Astrocyte (in vitro differentiated cells and primary cell): ENCODE measurements around the gene WDR72.

DNA sequence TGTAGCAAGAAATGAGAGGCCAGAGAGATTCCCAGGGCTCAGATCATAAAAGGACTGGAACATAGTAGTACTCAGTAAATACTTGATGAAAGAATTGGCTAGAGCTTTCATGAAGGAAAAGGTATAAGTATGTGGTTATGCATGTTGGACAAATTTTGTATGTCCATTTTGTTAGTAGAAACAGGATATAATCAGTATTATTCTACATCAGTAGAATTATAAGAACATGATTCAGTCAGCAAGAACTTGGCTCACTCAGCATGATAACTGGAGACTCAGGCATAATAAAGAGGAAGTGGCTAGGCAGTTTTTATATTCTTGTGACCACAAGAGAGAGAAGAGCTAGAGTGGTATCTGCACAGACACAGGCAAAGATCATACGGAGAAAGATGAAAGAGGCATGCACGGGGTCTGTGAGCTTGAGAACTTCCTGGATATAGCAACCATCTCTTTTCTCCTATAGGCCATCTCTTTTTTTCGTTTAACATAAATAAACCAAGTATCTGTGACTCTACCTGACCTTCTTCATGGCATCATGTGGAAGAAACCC lies 46.8 kb downstream of the MYO5A start:
- PRO-cap = no peak
- RRBS, 2 experiments = no CpG with 5 or more reads among the region's 3 CpGs

DNA sequence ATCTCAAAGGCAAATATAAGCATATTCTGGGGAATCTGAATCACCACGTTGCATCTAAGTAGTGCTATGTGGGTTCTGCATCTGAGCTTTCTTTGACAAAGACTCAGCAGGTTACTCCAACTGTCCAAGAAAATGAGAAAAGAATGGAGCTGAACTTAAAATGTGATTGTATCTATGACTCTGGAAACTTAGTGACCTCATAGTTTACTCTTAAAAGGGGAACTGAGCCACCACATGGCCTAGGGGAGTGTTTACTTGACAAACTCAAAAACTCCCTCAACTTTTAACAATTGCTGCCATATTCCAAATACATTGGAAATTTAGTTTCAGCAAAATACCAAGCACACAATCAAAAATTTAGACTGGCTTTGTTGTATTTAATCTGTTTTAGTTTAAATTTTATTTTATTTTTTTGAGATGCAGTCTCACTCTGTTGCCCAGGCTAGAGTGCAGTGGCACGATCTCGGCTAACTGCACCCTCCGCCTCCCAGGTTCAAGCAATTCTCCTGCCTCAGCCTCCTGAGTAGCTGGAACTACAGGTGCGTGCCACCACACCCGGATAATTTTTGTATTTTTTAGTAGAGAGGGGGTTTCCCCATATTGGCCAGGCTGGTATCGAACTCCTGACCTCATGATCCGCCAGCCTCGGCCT lies 3.2 kb downstream of the ARPP19 start:
- PRO-cap = no peak
- RRBS, 2 experiments = no CpG with 5 or more reads among the region's 9 CpGs

DNA sequence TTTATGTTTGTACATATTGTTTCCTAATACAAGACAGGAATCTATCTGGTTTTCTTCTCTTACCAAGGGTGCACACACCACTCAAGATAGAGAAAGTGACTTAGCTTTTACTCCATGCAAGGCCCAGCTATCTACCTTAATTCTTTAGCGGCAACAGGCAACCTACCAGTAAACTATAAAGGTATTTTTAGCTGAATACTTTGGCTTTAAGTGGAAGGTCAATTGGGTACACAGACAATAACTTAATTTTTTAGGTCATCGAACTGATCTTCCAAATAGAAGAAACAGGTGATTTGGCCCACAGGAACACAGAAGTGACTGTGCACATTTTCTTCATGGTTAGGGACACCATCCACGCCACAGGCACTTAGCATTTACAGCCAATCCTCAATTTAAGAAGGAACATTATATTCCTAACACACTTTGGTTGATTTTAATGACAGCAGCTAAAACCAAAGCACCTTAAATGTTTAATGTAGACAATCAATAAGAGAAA lies 2.0 kb downstream of the ARPP19 start:
- PRO-cap = no peak
- RRBS, 2 experiments = no CpG with 5 or more reads among the region's 3 CpGs

GRCh38 chr15:52567285-52567598 lies 1.6 kb downstream of the ARPP19 start:
- PRO-cap = no peak
- RRBS, 2 experiments = no CpG with 5 or more reads among the region's 2 CpGs

- PRO-cap = no peak
- RRBS, 2 experiments = no CpG with 5 or more reads among the region's 4 CpGs
Observed at GRCh38 chr15:52637336-52638144, 41.6 kb downstream of the ATOSA start.

GRCh38 chr15:53115036-53115429 lies 324.9 kb upstream of the ONECUT1 start:
- PRO-cap = no peak
- RRBS, 2 experiments = no CpG with 5 or more reads among the region's 4 CpGs

- PRO-cap = no peak
- RRBS, 2 experiments = no CpG with 5 or more reads among the region's 36 CpGs
Observed at GRCh38 chr15:53540498-53541458, 218.7 kb downstream of the WDR72 start.

DNA sequence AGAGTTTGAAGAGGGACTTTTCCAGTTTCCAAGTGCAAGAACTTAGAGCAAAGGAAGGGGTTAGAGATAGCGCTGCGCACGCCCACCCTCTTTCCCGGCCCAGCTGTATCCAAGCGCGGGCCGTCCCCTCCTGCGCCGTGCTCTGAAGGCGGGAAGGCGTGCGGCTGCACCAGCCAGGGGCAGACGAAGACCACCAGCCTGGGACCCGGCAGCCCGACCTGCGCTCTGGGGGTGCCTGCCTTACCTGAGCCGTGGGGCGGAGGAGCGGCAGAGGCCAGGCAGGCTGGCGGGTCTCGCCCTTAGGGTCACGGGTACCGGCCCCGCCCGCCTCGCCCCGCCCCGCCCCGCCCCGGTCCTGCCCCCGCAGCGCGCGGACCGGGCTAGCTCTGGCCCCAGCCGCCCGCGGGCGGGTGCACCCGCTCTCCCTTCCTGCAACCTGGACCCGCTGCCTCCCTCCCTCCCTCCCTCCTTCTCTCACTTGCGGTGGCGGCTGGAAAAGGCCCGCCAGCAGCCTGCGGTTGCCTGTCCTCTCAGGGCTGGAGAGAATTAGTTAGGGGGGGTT lies at the start of gene WDR72:
WDR72 (minus strand) TSS at position 275 of the 562 bp plus-strand sequence.
- PRO-cap = no peak
- RRBS, 2 experiments = under 1% methylated on average over 12 of the region's 45 CpGs; no CpG with 5 or more reads in 1 of the 2 experiments

GRCh38 chr15:53976773-53977217 lies 1.4 kb upstream of the UNC13C start:
- PRO-cap = no peak
- RRBS, 2 experiments = no CpG with 5 or more reads among the region's 6 CpGs

- PRO-cap = no peak
- RRBS, 2 experiments = no CpG with 5 or more reads among the region's 3 CpGs
Observed at GRCh38 chr15:54820727-54821065, 376.0 kb downstream of the RSL24D1 start.

- PRO-cap = no peak
- RRBS, 2 experiments = no CpG with 5 or more reads among the region's 3 CpGs
Observed at GRCh38 chr15:55254928-55255414, 34.6 kb downstream of the RAB27A start.

- PRO-cap = unidirectional peak, minus-strand start at chr15:55280226
- RRBS, 2 experiments = no CpG with 5 or more reads among the region's 6 CpGs
Observed at GRCh38 chr15:55279537-55280694, 9.7 kb downstream of the RAB27A start.

GRCh38 chr15:56093738-56094832 lies 100.7 kb upstream of the NEDD4 start:
- PRO-cap = no peak
- RRBS, 2 experiments = 100% methylated on average over 2 of the region's 17 CpGs; no CpG with 5 or more reads in 1 of the 2 experiments

GRCh38 chr15:56094833-56095683 lies 101.6 kb upstream of the NEDD4 start:
- PRO-cap = no peak
- RRBS, 2 experiments = no CpG with 5 or more reads among the region's 2 CpGs

GRCh38 chr15:56132849-56133630 lies 110.6 kb downstream of the RFX7 start:
- PRO-cap = no peak
- RRBS, 2 experiments = no CpG with 5 or more reads among the region's 1 CpG

DNA sequence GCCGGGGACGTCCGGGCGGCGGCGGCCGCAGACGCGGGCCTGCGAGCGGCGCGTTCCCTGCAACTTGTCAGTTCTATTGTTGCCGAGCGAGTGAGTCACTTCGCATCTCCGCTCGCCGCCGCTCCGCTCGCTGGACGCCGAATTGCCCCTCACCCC lies 810 bp downstream of the TCF12 start:
- PRO-cap = bidirectional peak, plus-strand start at position 70 of the sequence, minus-strand start at position 92 of the sequence
- RRBS, 2 experiments = 7% methylated on average over 1 of the region's 24 CpGs; no CpG with 5 or more reads in 1 of the 2 experiments

DNA sequence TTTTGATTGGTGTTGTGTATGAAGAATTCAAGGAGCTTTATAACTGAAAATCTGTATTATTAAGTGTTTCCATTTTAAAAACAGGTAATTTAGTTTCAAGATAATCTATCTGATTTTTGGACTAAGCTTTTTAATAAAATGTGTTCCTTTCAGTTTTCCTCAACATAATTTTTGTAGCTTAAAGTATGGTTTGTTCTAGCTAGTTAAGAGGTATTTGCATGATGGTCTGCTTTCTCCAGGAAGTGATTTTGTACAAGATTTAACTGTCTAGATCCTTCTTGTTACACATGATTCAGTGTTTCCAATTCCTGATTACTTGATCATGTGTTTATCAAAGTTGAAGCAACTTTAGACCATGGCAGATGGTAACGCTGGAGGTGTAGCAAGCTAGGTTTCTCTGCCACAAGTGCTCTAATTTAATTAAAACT lies 157.6 kb upstream of the CGNL1 start:
- PRO-cap = no peak
- RRBS, 2 experiments = no CpG with 5 or more reads among the region's 1 CpG

DNA sequence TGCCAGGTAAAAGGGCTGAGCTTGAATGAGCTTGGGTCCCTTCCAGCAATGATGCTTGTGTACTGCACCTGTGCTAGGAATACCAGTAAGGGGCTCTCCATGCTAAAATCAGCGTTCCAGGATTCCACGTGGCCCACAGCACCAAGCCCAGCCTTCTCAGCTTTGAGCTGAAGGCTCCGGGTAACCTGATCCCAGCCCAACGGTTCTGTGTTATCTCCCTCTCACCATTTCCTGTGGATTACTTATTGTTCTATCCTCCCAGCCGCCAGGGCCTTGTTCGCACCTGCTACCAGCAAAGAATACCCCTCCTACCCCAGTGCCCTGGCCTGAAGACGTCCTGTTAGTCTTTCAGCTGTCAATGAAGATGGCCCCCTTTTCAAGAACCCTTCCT lies 54.2 kb upstream of the CGNL1 start:
- PRO-cap = no peak
- RRBS, 2 experiments = no CpG with 5 or more reads among the region's 7 CpGs

- PRO-cap = no peak
- RRBS, 2 experiments = no CpG with 5 or more reads among the region's 18 CpGs
Observed at GRCh38 chr15:57334264-57334838, 42.0 kb upstream of the CGNL1 start.

DNA sequence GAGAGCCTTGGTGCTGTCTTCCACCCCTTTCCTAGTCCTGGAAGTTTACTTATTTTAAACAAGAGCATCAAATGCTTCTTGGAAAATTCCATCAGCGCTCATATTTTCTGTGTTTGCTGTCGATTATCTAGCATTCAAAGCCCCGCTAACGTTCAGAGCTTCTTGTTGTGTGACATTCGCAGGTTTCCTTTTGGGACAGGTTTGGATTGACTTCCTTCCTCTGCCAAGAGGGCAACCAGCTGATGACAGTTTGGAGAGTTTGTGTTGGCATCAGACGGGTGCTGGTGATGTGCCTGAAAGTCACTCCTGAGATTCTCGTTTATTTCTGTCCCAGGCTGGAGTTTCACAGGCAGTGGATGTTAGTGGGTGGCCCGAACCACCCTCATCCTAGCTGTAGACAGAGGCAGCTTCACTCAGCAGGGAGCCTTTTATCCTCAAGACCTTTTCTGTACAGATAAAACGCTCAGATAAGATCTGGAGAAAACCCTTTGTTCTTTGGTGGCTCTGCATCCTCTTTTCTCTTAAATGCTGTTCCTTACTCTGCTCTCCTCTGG lies 35.6 kb downstream of the CGNL1 start:
- PRO-cap = no peak
- RRBS, 2 experiments = no CpG with 5 or more reads among the region's 9 CpGs